Spleen (tissue), 7 donors: Measurements from ENCODE around the genes HARBI1, F2 and AGBL2.

DNA sequence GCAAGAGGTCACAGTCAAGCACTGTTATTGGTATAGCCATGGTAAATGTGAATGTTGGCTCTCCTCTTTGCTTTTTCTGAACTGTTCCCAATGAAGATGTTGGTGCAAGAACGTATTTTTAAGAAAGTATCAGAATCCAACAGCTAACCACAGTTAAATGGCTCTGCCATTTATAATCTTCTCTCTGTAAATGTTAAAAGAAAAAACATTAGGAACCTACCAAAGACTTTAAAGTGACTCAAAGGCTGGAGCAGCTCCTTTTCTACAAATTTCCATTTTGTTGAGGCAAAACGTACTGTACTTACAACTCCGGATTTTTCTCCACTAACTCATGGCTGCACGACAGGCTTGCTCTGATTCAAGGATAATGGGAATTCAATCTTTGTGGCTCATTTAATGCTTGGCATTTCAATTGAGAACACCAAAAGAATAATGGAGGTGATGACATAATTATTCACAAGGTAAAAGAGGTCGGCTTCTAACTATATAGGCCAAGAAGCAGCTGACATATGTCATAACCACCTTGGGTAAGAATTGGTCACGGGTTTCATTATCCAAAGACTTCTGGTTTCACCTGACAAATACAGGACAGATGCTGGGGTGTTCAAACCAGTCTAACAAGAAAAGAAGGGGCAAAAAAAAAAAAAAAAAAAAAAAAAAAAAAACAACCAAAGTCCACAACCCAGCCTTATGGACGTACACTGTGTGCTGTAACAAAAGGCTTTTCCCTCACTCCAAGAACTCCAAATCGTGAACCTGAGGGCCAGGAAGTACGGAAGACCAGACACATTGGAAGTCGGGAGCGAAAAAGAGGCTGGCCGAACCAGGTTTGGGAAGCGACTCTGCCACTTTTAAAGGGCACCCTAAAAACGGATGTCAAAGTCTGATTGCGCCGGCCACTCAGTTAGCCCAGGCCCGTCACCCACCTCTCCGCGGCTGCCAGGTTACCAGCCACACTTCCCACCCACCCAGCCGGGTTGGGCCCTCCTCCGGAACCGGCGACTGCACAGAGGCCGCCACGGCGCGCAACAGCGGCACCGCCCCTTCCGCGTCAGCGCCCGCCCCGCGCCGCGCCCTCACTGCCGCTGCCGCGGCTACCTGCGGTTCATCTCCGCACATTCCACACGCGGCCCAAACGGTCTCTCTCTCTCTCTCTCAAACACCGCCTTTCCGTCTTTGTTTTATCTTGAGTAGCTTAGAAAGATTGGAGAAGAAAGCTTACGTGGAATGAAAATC is at the start of gene HARBI1:
HARBI1 (minus strand) TSS at position 1,030 of the 1,236 bp plus-strand sequence.
- PRO-cap, 4 experiments = peak in 4 of 4 experiments; most common minus-strand start position 979 of the sequence (in 4)
- RAMPAGE, long total RNA, 4 experiments = start-site peak on the minus strand in 4 of 4 experiments, centred at positions 981 to 1,009 of the sequence, 15 to 21 reads per replicate

DNA sequence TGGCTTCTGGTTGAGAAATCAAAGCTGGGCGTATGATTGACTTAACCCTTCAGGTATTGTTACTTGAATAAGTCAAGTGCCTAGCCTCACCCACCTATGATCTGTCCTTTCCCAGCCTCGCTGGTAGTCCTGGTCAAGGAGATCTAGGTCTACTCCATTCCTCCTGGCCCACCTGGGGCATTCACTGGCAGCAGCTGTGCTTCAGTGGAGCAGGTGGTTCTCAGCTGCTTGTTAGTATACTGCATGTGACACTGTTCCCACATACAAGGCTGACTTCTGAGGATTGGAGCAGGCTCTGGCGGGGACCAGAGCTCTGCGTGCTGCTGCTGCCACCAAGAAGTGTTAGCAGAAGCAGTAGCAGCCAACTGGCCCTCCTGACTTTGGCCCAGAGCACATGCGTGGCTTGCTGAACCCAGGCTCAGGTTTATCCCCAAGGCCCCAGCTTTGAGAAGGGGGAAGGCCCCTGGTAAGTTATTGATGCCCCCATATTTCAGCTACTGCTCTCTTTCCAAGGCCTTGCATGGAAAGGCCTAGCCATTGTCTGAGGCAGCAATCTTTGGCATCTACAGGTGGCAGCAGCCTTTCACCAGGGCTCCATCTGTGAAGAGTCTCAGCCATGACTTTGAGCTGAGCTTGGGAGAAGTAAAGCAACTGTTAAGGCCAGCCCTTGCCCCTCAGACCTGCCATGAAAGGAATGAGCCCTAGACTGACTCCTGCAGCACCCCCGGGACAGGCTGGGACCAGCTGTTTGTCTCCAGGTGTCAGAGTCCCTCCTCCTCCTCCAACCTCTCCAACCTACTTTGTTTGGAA is 26.6 kb downstream of the ARHGAP1 start:
- PRO-cap, 4 experiments = no peak in any of the 4 experiments
- RAMPAGE, long total RNA, 4 experiments = no peak in any of the 4 experiments

GRCh38 chr11:46718907-46719444 is at the start of gene F2:
TSS of gene F2 (plus strand) at chr11:46719213.
- PRO-cap, 4 experiments = no peak in any of the 4 experiments
- RAMPAGE, long total RNA, 4 experiments = no peak in any of the 4 experiments

DNA sequence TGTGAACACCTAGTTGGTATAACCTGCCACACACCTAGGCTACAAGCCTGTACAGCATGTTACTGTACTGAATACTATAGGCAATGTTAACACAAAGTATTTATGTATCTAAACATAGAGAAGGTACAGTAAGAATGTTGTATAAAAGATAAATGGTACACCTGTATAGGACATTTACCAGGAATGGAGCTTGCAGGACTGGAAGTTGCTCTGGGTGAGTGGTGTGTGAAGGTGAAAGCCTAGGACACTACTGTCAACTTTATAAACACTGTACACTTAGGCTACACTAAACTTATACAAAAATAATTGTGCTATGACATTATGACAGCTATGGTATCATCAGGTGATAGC is 27.4 kb downstream of the F2 start:
- PRO-cap, 4 experiments = no peak in any of the 4 experiments
- RAMPAGE, long total RNA, 4 experiments = no peak in any of the 4 experiments

- PRO-cap, 4 experiments = no peak in any of the 4 experiments
- RAMPAGE, long total RNA, 4 experiments = no peak in any of the 4 experiments
Measured at GRCh38 chr11:46920620-46921244, 2.4 kb upstream of the LRP4 start.

GRCh38 chr11:47166456-47166973 is 10.2 kb downstream of the ARFGAP2 start:
- PRO-cap, 4 experiments = no peak in any of the 4 experiments
- RAMPAGE, long total RNA, 4 experiments = no peak in any of the 4 experiments

DNA sequence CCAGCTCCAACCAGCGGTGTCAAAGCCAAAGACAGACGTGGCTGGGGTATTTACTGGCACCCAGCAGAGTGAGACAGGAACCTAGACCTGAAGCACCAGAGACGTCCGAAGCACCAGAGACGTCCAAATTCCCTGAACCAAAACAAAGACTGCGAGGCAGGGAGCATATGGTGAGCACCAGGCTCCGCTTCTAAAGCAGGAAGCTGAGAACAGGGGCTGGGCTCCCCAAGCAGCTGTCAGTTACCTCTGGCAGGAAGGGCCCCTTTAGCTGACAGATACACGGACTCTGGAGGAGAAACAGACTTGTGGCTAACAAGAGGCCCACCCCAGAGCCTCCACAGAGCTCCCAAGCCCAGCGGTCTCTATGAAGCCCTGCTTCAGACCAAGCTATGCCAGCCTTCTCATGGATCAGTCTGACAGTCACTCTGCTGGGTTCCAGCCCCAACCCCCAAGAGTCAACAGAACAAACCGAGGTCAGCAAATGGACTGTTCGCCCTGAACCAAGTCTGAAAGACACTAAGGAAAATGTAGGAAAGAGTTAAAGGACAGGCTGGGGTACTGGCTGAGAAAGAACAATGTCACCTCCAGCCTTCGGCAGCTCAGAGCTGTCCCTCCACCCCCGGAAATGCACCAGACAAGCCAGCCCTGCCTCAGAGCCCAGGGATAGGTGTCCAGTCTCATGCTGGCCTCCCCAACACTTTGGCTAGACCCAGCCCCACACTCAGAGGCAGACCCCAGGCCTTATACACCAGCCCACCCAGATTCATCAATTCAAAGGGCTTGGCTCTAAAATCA is 4.0 kb downstream of the ARFGAP2 start:
- PRO-cap, 4 experiments = no peak in any of the 4 experiments
- RAMPAGE, long total RNA, 4 experiments = no peak in any of the 4 experiments

- PRO-cap, 4 experiments = no peak in any of the 4 experiments
- RAMPAGE, long total RNA, 4 experiments = no peak in any of the 4 experiments
Measured at GRCh38 chr11:47187996-47188241, 1.7 kb upstream of the PACSIN3 start.

DNA sequence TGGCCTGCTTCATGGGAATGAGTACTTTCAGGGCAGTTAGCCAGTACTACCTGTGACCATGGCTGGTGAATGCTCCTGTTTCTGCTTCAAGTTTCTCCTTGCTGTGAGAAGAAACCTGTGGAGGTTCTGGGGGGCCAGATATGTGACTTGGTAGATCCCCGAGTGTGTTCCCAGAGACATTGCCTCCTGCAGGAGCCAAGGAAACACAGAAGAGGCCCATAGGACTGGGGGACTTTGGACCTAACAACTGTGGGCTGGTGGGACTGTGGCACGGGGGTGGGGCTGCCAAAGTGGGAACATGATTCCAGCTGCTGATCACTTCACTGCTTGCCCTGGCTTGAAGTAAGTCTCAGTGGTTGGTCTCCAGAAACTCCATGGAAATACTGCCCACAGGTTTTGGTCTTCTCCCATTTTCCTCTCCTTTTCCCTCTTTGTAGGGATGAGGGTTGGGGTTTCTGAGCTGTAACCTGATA is 4.1 kb upstream of the NR1H3 start:
- PRO-cap, 4 experiments = no peak in any of the 4 experiments
- RAMPAGE, long total RNA, 4 experiments = no peak in any of the 4 experiments

DNA sequence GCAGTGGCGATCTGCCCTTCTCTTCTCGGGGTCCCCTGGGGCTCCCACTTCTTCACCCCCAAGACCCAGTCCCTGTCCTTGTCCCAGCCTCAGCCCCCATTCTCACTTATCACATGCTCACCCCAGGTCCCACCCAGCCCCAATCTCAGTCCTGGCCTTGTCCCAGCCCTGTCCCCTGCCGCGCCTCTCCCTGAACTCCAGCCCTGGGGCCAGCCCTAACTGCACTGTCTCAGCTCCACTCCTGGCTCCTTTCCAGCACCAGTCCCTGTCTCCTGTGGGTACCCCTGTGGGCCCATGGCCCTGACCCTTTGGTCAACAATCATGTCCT is 902 bp downstream of the SPI1 start:
- PRO-cap, 4 experiments = peak in 2 of 4 experiments; most common plus-strand start position 142 of the sequence (in 1); most common minus-strand start position 104 of the sequence (in 2)
- RAMPAGE, long total RNA, 4 experiments = no peak in any of the 4 experiments

DNA sequence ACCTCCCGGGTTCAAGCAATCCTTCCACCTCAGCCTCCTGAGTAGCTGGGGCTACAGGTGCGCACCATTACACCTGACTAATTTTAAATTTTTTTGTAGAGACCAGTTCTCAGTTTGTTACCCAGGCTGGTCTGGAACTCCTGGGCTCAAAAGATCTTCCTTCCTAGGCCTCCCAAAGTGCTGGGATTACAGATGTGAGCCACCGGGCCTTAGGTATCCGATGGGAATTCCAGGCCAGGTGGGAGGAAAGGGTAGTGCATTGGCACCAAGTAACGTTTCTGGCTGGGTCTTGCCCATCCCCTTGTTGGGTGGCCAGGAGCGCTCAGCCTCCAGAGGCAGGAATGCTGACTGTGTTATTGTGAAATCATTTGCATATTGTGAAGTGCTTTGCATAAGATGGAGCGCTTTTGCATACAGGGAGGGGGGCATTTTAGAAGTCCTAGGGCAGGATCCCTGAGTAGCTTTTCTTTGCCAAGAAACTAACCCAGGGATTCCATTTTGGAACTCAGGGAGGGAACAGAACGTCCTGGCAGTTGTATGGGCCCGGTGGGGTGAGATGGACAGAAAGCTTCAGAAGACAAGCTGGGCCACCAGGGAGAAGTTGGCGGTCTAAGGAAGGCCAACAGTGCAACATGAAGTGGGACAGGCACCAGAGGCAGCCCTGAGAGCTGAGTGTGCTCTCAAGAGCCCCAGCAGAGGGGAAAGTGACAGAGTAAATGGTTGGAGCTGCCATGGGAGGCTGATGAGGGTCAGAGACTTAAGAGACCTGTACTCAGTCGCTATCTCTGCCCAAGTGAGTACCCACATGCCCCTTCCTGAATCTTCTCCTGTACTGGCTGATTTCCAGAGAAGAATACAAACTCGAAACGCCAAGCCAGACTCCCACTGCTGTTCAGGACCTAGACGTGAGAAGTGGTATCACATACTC is 1.4 kb upstream of the SLC39A13 start:
- PRO-cap, 4 experiments = peak in 1 of 4 experiments; most common plus-strand start position 433 of the sequence (in 1)
- RAMPAGE, long total RNA, 4 experiments = no peak in any of the 4 experiments

- PRO-cap, 4 experiments = peak in 1 of 4 experiments; most common plus-strand start chr11:47434723 (in 1)
- RAMPAGE, long total RNA, 4 experiments = no peak in any of the 4 experiments
Measured at GRCh38 chr11:47434614-47434811, 8.3 kb upstream of the PSMC3 start.

DNA sequence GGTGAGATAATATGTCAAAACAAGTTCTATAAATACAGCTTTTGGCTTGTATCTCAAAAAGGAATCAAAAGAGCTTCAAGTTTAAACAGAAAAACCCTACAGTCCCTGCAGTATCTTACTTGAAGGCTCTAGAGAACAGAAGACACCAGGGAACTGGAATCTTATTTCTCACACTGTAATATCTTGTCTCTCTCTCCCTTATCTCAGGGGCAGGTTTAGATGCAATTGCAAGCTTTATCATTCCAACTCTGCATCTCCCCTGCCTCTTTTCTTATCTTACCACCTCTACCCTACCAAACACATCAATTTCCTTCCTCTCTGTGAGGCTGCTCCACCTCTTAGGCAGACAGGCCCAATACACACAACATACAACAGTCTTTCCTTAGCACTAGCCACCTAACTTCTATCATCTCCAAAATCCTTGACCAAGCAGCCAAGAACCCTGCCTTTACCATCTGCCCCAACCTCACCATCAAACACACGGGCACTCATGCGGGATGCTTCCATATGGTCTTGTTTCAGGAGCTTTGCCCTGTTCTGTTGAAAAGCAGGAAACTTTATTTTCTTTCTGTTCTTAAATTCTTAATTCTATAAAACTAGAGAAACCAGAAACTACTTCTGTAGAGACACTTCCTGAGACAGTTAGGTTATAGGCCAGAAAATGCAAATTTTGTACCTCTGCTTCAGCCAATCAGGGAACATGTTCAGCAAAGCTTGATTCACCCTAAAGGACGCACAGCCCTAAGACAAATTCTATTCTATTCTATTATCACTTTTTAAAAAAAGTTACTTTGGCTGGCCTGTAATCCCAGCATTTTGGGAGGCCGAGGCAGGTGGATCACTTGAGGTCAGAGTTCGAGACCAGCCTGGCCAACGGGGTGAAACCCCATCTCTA is 34.3 kb downstream of the CELF1 start:
- PRO-cap, 4 experiments = no peak in any of the 4 experiments
- RAMPAGE, long total RNA, 4 experiments = no peak in any of the 4 experiments

DNA sequence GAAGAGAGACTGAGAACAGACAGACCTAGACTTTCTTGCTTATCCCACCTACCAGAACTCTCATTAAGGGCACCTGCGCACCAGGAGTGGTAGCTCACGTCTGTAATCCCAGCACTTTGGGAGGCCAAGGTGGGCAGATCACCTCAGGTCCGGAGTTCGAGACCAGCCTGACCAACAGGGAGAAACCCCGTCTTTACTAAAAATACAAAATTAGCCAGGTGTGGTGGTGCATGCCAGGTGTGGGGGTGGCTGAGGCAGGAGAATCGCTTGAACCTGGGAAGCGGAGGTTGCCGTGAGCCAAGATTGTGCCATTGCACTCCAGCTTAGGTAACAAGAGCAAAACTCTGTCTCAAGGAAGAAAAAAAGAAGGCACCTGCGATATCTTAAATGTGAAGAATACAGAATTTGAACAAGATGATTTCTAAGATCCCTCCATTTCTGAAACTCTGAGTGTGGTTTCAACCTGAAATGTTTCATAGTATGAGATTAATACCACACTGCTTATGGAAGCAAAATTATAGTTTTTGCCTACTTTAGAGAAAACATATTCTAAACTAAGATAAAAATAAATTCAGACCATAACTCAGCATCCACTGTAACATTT is 26.9 kb downstream of the CELF1 start:
- PRO-cap, 4 experiments = no peak in any of the 4 experiments
- RAMPAGE, long total RNA, 4 experiments = no peak in any of the 4 experiments

GRCh38 chr11:47532832-47533213 is 20.1 kb downstream of the CELF1 start:
- PRO-cap, 4 experiments = no peak in any of the 4 experiments
- RAMPAGE, long total RNA, 4 experiments = no peak in any of the 4 experiments

GRCh38 chr11:47550467-47551288 is 2.3 kb downstream of the CELF1 start:
- PRO-cap, 4 experiments = no peak in any of the 4 experiments
- RAMPAGE, long total RNA, 4 experiments = no peak in any of the 4 experiments

DNA sequence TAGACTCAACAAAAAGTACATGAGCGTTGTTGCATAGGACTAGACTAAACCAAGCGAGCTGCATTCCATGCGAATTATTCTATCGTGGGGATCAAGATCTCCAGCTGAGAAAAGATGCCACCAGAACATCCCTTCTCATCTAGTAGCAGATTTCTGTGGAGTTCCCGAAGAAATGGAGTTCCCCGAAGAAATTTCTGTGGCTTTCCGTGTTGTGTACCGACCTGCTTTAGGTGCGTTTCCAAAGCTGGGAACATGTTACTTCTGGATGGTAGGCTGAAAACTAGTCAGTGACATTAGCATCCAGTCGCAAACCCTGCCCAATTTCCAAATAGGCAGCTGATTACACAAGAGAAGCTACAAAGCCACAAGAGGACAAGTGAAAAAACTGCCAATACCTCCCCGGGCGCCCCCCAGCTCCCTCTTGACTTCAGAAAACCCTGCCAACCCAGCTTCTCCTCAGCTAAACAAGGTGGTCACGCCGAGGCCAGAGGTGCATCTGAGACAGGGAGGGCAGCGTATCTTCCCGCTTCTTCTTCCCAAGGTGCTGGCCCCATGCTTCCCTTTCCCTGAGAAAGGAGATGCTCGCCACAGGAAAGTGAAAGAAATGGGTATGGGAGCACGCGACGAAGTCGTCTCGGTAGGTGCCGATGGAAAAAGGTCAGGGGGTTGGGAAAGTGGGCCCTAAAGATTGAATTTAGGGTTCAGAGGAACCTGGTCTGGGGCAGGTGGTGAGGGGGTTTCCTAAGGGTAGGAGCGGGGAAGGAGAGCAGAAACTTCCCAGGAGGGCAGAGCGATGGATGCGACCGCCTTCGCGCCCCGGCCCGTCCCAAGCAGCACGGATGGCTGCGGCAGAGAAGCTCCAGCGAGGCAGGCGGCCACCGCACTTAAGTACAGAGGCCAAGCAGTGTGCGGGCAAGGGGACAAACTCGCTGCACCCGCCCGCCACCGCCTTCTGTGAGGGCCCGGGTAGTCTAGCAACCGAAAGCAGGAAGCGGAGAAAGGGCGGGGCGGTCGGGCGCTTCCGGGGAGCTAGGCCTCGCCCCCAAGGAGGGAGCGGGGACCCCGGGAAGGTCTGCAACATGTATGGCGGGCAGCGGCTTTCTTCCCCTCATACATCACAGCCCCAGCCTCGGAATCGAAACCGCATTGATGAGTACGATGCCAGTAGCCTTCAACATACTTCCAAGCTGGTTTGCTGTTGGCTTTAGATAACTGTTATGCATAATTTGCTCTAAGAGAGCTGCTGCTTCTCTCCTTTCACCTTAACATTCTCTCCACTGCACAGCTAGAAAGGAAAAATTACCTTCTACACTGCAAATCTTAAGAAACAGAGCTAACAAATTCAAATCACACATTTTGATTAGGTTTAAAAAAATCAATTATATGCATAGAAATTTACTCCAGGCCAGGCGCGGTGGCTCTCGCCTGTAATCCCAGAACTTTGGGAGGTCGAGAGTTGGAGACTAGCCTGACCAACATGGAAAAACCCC is at the start of gene AGBL2:
AGBL2 (minus strand) TSS at position 973 of the 1,490 bp plus-strand sequence.
- PRO-cap, 4 experiments = peak in 4 of 4 experiments; most common plus-strand start position 1,032 of the sequence (in 2); most common minus-strand start position 954 of the sequence (in 4)
- RAMPAGE, long total RNA, 4 experiments = start-site peak on the minus strand in 3 of 4 experiments, centred at positions 958 to 977 of the sequence, 17 to 23 reads per replicate

DNA sequence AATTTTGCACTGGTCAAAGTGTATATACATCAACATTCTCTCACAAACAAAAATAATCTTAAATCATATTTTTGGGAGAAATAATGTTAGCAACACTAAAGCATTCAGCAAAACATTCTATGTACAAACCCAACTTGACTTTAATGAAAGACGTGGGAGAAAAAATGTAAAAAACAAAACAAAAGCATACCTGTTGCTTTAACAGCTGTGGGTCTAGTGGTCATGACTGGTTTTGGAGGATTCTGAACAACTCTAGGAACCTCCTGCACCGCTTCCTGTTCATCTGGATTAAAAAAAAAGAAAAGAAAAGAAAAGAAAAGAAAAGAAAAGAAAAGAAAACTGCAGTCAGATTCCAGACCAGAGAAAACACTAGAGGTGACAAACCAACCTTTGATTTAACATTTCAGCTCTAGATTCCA is 2.1 kb downstream of the FNBP4 start:
- PRO-cap, 4 experiments = no peak in any of the 4 experiments
- RAMPAGE, long total RNA, 4 experiments = no peak in any of the 4 experiments

DNA sequence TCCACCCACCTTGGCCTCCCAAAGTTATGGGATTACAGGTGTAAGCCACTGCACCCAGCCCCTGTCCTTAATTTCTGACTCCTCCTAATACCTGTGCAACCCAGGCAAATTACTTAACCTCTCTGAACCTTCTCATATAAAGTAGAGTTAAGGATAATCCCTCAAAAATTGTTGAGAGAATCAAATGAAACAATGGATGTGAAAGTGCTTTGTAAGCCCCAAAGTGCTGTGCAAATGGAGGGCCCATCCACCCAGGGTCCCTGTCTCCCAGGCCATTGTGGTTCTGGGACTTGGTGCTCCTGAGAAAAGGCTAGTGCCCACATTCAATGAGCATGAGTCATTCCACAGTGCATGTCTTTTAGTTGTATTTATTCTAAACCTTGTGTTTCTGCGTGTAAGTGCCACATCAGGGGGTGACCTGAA is 61.4 kb upstream of the PTPRJ start:
- PRO-cap, 4 experiments = no peak in any of the 4 experiments
- RAMPAGE, long total RNA, 4 experiments = no peak in any of the 4 experiments

DNA sequence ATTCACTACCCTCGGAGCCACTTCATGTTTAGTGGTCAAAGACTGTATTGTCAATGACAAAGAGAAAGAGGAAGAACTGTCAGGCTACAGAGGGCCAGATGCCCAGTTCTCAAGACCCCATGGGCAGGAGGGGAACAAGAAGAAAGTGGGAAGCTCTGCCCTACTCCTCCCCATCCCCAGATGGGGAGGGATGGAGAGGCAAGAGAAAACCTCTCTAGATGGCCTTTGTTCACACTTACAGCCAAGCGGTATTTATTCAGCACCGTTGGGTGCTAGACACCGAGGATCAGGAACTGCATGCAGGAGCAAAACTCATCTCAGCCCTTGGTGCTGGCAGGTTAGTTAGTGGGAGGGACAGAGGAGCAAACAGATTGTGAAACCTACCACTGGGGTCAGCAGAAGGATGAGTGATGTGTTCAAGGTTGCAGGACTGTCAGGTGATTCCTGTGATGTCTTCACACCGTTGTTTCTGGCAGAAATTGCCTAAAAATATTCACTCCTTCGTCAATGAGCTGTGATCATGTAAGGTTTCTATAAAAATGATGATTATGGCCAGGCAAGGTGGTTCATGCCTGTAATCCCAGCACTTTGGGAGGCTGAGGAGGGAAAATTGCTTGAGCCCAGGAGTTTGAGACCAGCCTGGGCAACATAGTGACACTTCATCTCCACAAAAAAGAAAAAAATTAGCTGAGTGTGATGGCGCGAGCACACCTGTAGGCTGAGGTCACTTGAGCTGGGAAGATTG is 38.2 kb upstream of the PTPRJ start:
- PRO-cap, 4 experiments = no peak in any of the 4 experiments
- RAMPAGE, long total RNA, 4 experiments = no peak in any of the 4 experiments